NCI-H460 (cell line): ENCODE measurements around the genes BTNL2, HLA-DOB, BRD2 and SLC39A7.

GRCh38 chr6:32150305-32150709, 1.4 kb downstream of the PRRT1 start:
RAMPAGE:
- cytosol, long total RNA = no peak
- long total RNA = no peak
- nucleus, long total RNA = no peak

RAMPAGE:
- cytosol, long total RNA = no peak
- long total RNA = no peak
- nucleus, long total RNA = no peak
Measured at GRCh38 chr6:32165589-32166806, 1.6 kb downstream of the EGFL8 start.

RAMPAGE:
- cytosol, long total RNA = no peak
- long total RNA = no peak
- nucleus, long total RNA = no peak
Measured at GRCh38 chr6:32181972-32183081, 1.7 kb downstream of the AGER start.

DNA sequence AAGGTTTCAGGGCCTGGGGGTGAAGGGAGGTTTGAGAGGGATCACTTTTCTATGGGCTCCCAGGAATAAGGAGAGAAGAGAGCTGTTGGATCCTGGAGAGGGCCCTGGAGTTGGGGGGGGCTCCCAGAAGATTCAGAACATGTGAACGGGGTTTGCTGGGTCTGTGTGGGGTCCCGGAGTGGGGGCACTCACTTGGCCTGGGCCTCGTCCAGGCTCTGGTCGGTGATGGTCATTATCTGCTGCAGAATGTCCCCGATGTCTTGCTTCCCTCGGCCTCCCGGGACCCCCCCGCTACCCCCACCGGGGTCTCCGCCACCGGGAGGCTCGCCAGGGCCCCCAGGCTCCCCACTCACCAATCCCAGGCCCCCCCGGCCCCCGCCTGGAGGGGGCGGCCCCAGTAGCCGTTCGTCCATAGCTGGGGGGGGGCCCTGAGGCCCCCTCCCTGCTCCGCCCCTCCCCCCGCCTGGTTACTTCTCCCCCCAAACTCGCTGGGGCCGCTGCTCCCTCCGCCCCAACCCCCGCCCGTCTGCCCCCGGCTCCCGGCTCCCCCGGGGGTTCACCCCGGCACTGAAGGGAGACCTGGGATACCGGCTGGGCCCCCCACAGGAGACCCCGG, 391 bp downstream of the PBX2 start:
RAMPAGE:
- cytosol, long total RNA = no peak
- long total RNA = no peak
- nucleus, long total RNA = no peak

DNA sequence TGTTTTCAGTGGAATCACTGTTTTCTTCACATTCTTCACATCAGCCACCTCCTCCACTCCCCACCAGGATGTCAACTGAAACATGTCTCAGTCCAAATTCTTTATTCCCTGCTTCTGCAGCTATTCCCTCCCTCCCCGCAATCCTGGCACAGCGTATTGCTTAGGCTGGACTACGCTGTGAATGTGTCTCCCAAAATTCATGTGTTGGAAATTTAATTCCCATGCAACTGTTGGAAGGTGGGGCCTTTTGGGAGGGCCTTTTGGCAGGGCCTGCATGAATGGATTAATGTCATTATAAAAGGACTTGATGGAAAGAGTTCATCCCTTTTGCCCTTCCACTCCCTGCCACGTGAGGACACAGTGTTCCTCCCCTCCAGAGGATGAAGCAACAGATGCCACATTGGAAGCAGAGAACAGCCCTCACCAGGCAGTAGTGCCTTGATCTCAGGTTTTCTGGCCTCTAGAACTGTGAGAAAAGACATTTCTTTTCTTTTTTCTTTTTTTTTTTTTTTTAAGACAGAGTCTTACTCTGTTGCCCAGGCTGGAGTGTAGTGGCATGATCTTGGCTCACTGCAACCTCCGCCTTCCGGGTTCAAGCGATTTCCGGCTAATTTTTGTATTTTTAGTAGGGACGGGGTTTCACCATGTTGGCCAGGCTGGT, 20.5 kb upstream of the NOTCH4 start:
RAMPAGE:
- cytosol, long total RNA = no peak
- long total RNA = no peak
- nucleus, long total RNA = no peak

RAMPAGE:
- cytosol, long total RNA = no peak
- long total RNA = no peak
- nucleus, long total RNA = no peak
Measured at GRCh38 chr6:32271400-32271716, 47.5 kb upstream of the NOTCH4 start.

RAMPAGE:
- cytosol, long total RNA = no peak
- long total RNA = no peak
- nucleus, long total RNA = no peak
Measured at GRCh38 chr6:32393553-32394003, 13.4 kb downstream of the BTNL2 start.

GRCh38 chr6:32407094-32407337, at the start of gene BTNL2:
BTNL2 (minus strand) TSS chr6:32407181.
RAMPAGE:
- cytosol, long total RNA = no peak
- long total RNA = no peak
- nucleus, long total RNA = no peak

RAMPAGE:
- cytosol, long total RNA = no peak
- long total RNA = no peak
- nucleus, long total RNA = no peak
Measured at GRCh38 chr6:32471537-32471910, 31.8 kb downstream of the HLA-DRA start.

GRCh38 chr6:32578700-32579549, 10.7 kb downstream of the HLA-DRB1 start:
RAMPAGE:
- cytosol, long total RNA = no peak
- long total RNA = no peak
- nucleus, long total RNA = no peak

RAMPAGE:
- cytosol, long total RNA = no peak
- long total RNA = no peak
- nucleus, long total RNA = no peak
Measured at GRCh38 chr6:32689422-32690008, 23.1 kb upstream of the HLA-DQB1 start.

DNA sequence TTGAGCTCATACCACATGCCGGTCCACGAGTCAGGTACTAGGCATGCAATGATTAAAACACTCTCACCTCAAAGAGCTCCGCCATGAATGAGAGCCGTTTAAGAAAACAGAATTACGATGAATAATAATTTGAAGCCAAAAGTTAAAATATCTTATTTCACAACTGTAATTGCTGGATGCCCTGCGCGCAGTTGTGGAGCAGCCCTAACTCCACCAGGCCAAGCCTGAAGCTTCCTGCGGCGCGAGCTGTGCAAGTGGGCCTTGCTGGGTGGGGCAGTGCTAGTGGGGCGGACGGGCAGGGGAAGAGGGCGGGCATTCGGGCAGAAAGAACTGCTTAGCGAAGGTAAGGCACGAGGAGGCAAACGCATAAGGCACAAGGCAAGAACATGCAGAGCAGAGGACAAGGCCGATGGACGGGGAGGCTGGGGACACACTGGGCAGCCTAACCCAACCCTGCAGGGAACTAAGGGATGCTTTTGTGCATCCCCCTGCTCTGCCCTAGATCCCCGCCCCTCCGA, 2.3 kb downstream of the HLA-DQB2 start:
RAMPAGE:
- cytosol, long total RNA = no peak
- long total RNA = no peak
- nucleus, long total RNA = no peak

GRCh38 chr6:32816411-32817416, at the start of gene HLA-DOB:
HLA-DOB (minus strand) TSS chr6:32817002.
RAMPAGE:
- cytosol, long total RNA = no peak
- long total RNA = no peak
- nucleus, long total RNA = no peak

RAMPAGE:
- cytosol, long total RNA = no peak
- long total RNA = no peak
- nucleus, long total RNA = no peak
Measured at GRCh38 chr6:32850153-32850772, 3.2 kb downstream of the TAP1 start.

DNA sequence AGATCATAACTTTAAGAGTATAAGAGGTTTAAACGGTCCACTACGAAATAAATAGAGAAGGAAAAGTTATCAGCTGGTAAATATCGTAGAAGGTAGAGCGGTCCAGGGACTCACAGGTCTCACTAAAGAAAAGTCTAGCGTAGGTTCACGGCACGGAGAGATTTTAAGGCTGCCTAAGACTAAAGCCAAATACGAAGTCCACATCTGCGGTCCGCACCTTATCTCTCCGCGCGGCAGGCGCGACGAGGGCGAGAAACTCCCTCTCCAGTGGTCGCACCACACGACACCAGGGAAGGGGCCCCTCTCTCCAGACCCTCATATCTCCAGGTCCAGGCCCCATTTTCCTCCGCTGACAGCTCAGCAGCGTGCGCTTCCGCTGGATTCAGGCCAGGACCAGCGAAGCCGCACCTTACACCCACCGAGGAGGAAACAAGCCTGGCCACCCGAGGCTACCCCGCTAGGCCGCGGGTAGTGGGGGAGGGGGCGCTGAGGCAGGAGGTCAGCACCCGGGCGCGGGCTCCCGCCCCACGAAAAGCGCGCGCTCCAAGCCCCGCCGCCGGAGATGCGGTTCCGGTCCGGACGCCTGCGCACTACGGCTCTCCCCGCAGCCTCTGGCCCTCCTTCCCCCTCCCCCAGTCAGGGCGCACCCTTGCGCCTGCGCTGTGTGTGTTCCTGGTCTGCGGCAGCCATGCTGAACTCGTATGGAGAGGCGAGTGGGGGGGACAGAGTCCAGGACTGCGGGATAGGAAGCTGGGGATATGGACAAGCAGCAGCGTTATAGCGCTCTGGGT, at the start of gene BRD2:
TSS of gene BRD2 (plus strand) at position 667 of the 791 bp plus-strand sequence.
RAMPAGE:
- cytosol, long total RNA = no peak
- long total RNA = no peak
- nucleus, long total RNA = start-site peak on the minus strand centred at position 565 of the sequence, 59 bp wide, 7 and 9 reads in 2 replicates

DNA sequence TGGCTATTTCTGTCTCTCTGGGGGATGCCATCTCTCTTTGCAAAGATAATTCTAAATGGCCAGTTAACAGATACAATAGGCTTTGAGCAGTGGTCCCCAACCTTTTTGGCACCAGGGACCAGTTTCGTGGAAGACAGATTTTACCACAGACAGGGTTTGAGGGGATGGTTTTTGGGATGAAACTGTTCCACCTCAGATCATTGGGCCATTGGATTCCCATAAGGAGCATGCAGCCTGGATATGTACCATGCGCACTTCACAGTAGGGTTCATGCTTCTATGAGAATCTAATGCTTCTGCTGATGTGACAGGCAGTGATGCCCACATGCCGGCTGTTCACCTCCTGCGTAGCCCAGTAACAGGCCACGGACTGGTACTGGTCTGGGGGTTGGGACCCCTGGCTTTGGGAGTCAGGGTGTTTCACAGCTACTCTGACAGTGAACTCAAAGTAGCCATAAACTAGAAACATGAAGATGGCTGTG, 10.1 kb downstream of the BRD2 start:
RAMPAGE:
- cytosol, long total RNA = no peak
- long total RNA = no peak
- nucleus, long total RNA = no peak

GRCh38 chr6:33116461-33116854, 40.7 kb downstream of the HLA-DPB1 start:
RAMPAGE:
- cytosol, long total RNA = no peak
- long total RNA = no peak
- nucleus, long total RNA = no peak

DNA sequence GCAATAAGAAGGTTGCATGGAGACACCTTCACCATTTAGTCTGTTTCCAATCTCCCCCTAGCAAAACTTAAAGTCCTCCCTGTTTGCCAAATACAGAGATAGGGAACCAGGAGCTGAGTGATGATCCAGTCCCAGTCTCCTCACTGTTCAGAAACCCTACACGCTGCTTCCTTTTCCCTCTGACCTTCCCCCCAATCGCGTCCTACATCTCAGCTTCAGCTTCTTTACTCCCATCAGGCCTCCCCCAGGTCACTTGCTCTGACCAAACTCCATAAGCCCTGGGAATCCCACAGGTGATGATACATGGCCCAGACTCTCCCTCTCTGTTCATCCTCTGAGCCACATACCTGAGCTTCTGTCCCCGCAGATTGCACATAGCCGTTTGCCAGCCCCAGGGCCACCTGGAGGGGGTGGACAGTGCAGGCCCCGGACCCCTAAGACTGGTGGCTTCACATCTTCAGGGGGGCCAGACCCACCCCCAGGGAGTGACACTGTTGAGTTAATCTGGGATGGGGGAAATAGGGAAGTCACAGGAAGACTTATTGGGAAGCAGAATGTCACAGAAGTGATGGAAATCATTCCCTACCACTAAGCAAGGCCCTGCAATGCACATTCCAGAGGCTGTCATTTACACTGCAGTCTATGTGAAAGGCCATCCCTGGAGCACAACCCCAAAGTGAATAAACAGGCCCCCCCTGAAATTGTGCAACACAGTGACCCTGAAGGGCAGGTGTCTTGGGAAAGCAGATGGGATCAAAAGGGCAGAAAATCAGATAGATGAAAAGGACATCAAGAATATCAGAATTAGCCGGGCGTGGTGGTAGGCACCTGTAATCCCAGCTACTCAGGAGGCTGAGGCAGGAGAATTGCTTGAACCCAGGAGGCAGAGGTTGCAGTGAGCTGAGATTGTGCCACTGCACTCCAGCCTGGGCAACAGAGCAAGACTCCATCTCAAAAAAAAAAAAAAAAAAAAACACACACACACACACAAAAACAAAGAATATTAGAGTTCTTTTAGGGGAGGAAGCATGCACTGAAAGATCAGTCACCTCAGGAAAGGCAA, 2.2 kb downstream of the RXRB start:
RAMPAGE:
- cytosol, long total RNA = no peak
- long total RNA = no peak
- nucleus, long total RNA = no peak

GRCh38 chr6:33200580-33201100, at the start of gene SLC39A7:
SLC39A7 (plus strand) TSS chr6:33200867.
RAMPAGE:
- cytosol, long total RNA = start-site peak on the plus strand at chr6:33200866-33200921, 500 and 225 reads in 2 replicates
- long total RNA = start-site peak on the minus strand at chr6:33200591-33200683, 21 and 40 reads in 2 replicates; start-site peak on the plus strand at chr6:33200866-33200920, 178 and 389 reads in 2 replicates
- nucleus, long total RNA = start-site peak on the minus strand at chr6:33200658-33200666, 32 and 28 reads in 2 replicates; start-site peak on the plus strand at chr6:33200868-33200925, 424 and 76 reads in 2 replicates

GRCh38 chr6:33212173-33212770, 4.0 kb downstream of the RING1 start:
RAMPAGE:
- cytosol, long total RNA = no peak
- long total RNA = no peak
- nucleus, long total RNA = no peak